HGPS cell (cell line): ENCODE data around the genes CCT7 and NAT8.

- RRBS = 1% methylated on average over 8 of the region's 80 CpGs
Observed at GRCh38 chr2:73234095-73235316, at the start of gene CCT7. Gene CCT7 (plus strand): TSS chr2:73234308.

- RRBS = no CpG with 5 or more reads among the region's 12 CpGs
Observed at GRCh38 chr2:73461536-73462045, 76.0 kb downstream of the ALMS1 start.

DNA sequence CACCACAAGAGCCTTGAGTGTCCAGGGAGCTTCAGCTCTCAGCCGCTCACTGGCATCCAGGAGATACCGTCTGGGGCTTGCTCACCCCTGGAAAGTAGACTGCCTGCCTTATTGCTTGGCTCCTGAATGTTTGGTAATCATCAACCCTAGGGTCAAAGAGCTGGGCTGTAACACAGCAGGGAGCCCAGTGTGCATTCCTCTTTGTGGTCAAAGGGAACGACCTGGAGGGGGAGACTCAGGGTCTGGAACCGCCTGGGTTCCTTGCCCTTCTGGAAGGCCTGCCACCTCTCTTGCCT lies at the start of gene NAT8:
Gene NAT8, minus strand, starts transcription at position 101 of the 296 bp plus-strand sequence.
- RRBS = no CpG with 5 or more reads among the region's 4 CpGs

DNA sequence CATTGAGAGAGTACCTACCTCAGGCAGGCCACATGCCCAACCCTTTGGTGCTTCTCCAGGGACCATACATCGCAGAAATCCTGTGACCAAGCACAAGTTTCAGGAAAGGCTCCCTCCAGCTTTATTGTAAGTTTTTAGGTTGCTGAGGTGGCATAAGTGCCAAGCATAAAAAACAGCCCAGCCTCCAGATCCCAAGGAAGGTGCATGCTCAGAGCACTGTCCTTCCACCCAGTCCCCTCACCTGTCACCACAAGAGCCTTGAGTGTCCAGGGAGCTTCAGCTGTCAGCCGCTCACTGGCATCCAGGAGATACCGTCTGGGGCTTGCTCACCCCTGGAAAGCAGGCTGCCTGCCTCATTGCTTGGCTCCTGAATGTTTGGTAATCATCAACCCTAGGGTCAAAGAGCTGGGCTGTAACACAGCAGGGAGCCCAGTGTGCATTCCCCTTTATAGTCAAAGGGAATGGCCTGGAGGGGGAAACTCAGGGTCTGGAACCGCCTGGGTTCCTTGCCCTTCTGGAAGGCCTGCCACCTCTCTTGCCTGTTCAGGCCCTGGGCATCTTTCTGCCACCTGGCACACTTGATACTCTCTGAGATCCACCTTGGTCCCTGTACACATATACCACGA lies 35.3 kb downstream of the TPRKB start:
- RRBS = no CpG with 5 or more reads among the region's 5 CpGs

DNA sequence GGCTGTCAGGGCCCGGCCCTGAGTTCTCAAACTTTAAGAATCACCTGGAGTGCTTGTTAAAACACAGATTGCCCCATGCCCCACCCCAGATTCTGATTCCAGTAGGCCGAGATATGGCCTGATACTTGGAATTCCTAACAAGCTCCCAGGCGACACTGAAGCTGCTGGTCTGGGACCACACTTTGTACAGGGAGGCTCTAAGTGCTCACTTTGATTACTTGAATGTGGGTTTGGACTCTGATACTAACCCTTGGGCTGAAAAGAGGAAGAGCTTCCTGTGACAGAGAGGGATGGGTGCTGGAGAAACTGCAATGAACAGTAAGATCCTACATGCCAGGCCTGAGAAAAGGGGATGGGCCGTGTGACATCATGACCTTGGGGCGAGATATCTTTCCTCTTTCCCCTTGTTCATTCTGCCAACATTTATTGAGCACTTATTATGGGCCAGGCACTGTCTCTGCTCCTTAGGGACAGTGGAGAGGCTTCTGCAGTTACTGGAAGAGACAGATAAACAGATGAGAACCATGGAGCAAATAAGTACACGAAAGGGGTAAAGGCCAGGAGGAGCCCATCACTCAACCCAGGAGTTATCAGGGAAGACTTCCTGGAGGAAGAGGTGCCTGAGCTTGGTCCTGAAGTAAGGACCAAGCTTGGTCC lies 1.4 kb downstream of the ACTG2 start:
- RRBS = no CpG with 5 or more reads among the region's 6 CpGs

GRCh38 chr2:73919789-73920093 lies 6.9 kb upstream of the DGUOK start:
- RRBS = no CpG with 5 or more reads among the region's 4 CpGs

- RRBS = no CpG with 5 or more reads among the region's 6 CpGs
Observed at GRCh38 chr2:73931270-73932078, 4.8 kb downstream of the DGUOK start.

GRCh38 chr2:73980952-73981877 lies 3.5 kb upstream of the TET3 start:
- RRBS = no CpG with 5 or more reads among the region's 31 CpGs

GRCh38 chr2:73985733-73986199 lies 1.1 kb downstream of the TET3 start:
- RRBS = no CpG with 5 or more reads among the region's 9 CpGs

DNA sequence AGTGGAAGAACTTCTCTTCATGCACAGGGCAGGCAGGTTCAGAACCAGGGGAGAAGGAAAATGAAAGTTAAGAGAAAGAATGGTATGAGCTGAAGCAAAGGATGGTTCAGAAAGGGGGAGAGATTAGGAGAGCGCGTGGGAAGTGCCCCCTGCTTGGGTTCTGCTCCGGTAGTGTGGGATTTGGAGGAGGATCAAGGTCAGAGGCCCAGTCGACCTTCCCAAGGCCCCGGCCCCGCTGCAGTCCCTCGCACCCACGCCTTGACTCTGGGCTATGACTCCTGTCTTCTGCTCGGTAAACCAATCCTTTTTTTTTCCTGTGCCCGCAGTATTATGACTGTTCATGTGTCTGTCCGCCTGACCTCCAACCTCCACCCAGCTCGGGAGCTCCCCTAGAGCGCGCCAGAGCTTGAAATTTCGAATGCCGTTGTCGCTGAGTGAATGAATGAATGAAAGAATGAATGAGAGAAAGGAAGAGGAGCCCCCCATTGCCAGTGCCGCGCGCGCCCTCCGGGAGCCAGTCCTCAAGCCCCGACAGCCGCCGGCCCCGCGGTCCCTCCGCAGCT lies 414 bp downstream of the BOLA3 start:
- RRBS = 2% methylated on average over 3 of the region's 28 CpGs

DNA sequence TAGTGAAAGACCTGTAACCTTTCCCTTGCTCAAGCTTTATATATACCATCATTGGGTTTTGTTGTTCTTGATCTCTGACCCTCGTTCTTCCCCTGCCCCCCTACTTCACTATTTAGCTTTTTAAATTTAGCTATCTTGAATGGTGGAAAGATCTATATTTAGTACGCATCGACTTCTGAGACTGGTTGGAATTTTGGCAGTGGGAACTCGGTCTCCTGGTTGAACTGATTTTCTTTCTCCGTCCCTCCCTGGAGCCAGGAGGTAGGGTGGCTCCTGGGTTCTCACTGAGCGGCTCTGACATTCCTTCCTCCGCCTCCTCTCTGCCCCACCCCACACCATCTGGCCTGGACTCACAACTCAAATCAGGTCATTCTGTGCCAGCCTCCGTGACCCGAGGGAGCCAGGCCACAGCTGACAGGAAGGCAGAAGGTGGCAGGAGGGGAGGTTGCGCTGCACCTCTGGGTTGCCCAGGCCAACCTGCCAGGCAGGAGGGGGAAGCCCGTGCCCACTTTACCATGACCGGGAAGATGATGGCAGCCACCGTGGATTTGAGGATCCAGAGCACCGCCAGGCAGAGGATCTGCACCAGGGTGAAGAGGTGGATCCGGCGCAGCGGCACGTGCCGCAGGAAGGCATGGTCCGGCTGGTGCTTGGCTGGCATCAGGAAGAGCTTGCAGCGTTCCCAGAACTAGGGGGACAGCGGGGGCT lies 28.2 kb downstream of the MTHFD2 start:
- RRBS = 87% methylated on average over 8 of the region's 22 CpGs

GRCh38 chr2:74349686-74350070 lies 6.5 kb upstream of the SLC4A5 start:
- RRBS = no CpG with 5 or more reads among the region's 3 CpGs

GRCh38 chr2:74391061-74392392 lies 11.4 kb upstream of the DCTN1 start:
- RRBS = 2% methylated on average over 18 of the region's 72 CpGs

GRCh38 chr2:74414537-74414801 lies 7.0 kb downstream of the C2orf81 start:
- RRBS = 24% methylated on average over 7 of the region's 14 CpGs

GRCh38 chr2:74429450-74430582 lies 8.3 kb downstream of the WDR54 start:
- RRBS = 94% methylated on average over 1 of the region's 21 CpGs

- RRBS = 89% methylated on average over 1 of the region's 14 CpGs
Observed at GRCh38 chr2:74460198-74460940, 2.1 kb downstream of the WBP1 start.

DNA sequence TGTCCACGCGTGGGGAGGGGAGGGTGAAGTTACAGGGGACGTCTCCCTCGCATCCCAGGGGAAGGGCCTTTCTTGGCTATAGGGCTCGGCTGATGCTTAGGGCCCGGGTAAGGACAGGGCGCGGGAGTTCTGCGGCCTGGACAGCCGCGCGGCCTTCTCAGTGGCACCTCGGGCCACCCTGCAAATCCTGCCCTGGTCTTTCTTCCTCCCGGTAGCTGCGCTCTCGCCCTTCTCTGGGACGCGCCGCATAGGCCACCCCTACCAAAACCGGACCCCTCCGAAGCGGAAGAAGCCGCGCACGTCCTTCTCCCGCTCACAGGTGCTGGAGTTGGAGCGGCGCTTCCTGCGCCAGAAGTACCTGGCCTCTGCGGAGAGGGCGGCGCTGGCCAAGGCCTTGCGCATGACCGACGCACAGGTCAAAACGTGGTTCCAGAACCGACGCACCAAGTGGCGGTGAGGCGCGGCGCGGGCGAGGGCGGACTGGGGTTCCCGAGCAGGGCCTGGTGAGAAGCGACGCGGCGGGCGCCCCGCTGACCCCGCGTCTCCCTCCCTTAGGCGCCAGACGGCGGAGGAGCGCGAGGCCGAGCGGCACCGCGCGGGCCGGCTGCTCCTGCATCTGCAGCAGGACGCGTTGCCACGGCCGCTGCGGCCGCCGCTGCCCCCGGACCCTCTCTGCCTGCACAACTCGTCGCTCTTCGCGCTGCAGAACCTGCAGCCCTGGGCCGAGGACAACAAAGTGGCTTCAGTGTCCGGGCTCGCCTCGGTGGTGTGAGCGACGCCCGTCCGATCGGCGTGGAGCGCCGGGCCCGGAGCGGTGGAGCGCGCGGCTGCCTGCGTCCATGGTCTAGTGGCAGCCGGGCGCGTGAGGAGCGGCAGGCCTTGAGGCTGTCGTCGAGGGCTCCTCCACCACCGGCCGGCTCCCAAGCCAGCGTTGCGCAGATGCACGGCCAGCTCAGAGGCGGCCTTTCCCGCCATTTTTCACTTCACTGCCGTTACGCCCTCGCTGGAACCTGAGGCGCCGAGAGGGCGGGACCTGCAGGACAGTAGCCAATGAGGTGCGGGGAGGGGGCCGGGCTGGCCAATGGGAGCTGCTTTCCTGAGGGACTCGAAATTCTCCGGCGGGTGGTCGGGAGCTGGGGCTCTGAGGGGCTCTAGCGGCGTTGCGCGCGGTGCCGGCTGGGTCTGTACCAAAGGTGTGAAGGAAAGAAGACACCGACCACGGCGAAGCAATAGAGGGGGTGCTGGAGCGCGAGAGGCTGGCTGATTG lies 1.6 kb downstream of the TLX2 start:
- RRBS = 16% methylated on average over 59 of the region's 131 CpGs

DNA sequence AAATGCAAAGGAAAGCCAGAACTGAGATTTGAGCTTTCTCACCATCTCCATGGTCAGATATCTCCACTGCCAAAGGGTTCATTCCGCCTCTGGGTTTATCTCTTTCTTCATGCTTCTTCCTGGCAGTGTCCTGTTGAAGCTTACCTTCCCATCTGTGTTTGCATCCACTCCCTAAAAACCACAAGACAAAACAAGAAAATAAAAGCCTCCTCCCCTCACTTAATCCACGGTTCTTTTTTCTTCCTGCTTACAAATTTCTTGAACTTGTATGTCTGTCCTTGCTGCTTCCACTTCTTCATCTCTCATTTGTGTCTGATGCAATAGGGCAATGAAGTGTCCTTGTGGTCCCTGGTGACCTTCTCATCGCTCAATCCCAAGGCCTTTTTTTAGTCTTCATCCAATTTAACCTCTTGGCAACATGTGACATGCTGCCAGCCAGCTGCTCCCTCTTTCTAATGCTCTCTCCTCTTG lies 87.5 kb downstream of the SEMA4F start:
- RRBS = no CpG with 5 or more reads among the region's 3 CpGs

GRCh38 chr2:74854084-74854732 lies 20.3 kb downstream of the HK2 start:
- RRBS = no CpG with 5 or more reads among the region's 7 CpGs